ENCODE data around the genes ZXDB and AMER1.

DNA sequence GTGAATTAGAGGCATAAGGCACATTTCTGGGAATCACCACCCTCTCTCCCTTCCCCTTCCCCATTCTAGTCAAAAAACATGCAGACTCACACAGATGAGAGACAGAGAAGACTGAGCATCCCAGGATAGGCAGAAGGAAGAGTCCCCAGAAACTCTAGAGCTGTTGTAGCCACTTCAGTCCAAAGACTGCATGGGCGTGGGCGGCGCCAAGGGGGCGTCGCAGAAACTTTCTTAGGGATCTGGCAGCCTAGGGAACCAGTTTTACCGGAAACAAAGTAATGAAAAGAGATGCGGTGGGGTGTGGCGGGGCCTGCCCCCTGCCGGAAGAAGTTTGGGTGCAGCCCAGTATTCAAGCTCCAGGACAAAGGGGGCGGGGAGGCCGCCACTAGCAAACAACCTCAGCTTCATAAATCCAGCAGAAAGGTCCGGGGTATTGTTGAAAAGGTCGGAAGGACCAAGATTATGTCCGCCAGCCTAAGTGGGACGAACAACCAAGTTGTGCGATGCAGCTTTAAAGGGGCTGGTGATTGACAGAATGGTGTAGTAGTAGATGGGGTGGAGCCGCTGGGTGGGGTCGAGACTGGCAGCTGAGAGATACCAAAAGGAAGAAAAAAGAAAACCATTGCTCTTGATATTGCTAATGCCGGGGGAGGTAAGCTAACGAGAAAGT, 190.5 kb downstream of the RRAGB start:
- PRO-cap, result unidirectional peak, plus-strand start at position 364 of the sequence
- RAMPAGE, long total RNA, 5 experiments, result start-site peak on the plus strand in 3 of 5 experiments, centred at positions 396 to 599 of the sequence, 9 to 79 reads per replicate
- RRBS, result 27% methylated on average over 7 of the region's 20 CpGs

GRCh38 chrX:55908600-55909648, 191.4 kb downstream of the RRAGB start:
- PRO-cap, result no peak
- RAMPAGE, long total RNA, 5 experiments, result no peak in any of the 5 experiments
- RRBS, result 21% methylated on average over 5 of the region's 25 CpGs

DNA sequence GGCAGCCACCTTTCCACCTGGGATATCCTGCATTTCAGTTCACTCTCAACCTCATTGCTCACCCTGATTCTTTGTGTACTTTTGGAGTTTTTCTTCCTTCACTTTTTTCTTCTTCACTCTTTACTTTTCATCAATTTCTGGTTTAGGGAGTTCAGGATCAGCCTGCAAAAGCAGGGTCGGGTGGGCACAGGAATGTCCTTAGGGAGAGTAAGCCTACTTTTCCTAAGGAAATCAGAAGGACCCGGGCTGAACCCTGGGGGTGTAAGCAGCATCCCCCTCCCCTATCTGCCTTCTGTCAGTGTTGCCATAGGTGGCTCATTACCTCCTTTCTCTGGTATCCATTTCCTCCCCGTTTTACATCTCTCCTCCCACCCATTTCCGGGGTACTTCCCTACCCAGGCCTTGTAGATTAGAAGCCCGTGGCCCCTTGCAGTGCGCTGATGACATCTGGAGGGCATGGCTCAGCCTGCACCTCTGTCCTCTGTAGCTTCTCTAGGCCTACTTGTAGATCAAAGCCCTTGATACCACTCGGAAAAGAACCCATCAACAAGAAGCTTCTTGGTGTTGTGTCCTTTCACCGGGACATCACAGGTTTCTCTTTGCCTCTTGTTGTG, 71.7 kb downstream of the NBDY start:
- PRO-cap, result no peak
- RAMPAGE, long total RNA, 5 experiments, result no peak in any of the 5 experiments
- RRBS, result 57% methylated on average over 2 of the region's 8 CpGs

GRCh38 chrX:57591579-57592070, at the start of gene ZXDB:
Gene ZXDB, plus strand, starts transcription at chrX:57592011.
- PRO-cap, result bidirectional peak, plus-strand start at chrX:57591724, minus-strand start at chrX:57591610
- RAMPAGE, long total RNA, 5 experiments, result no peak in any of the 5 experiments
- RRBS, result no CpG with 5 or more reads among the region's 18 CpGs

GRCh38 chrX:57607604-57608041, 15.8 kb downstream of the ZXDB start:
- PRO-cap, result no peak
- RAMPAGE, long total RNA, 5 experiments, result no peak in any of the 5 experiments
- RRBS, result no CpG with 5 or more reads among the region's 13 CpGs

DNA sequence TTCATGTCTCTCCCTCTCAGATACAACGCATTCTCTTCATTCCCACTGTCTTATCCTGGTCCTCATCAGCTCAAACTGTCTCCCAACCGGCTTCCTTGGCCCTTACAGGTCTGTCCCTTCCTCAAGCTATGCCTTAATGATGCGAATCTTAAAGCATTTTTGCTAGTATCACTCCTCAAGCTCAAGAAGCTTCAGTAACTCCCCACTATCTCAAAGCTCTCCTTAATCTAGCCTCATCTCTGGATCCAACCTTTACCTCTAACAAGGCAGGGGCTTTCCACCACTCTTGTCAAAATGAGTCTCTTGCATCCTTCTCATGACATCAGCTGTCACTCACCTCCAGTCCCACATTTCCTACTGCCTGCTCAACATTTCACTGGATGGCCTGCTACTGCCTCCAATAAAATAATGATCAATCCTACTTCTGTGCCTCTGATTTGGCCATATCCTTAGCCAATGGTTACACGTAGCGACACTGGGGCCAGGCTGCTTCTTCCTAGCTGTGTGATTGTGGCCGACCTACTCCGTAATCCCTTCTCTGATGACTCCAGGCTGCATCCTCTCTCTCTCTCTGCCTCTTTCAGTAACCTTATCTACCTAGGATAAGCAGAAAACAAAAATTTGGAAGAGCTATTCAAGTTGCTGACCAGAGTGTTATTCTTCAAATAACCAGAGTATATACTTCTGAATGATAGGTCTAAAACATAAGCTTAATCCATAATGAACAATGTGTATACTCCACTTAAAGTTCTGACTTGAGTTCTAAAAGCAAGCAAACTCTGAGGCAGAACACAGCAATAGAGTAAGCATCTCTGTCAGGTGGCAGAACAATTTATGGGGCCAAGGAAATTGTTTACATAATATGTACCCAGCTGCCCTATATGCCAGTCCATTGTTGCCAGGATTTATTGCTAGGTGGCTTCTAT, 52.3 kb downstream of the ARHGEF9 start:
- PRO-cap, result no peak
- RAMPAGE, long total RNA, 5 experiments, result start-site peak on the minus strand in 3 of 5 experiments, centred at positions 291 to 739 of the sequence, 5 to 13 reads per replicate
- RRBS, result no CpG with 5 or more reads among the region's 7 CpGs

GRCh38 chrX:63746060-63746767, 38.8 kb downstream of the ARHGEF9 start:
- PRO-cap, result no peak
- RAMPAGE, long total RNA, 5 experiments, result start-site peak on the minus strand in 1 of 5 experiments, at chrX:63746314-63746450 at its widest, 15 reads per replicate
- RRBS, result no CpG with 5 or more reads among the region's 1 CpG

GRCh38 chrX:64055112-64055385, 150.5 kb downstream of the AMER1 start:
- PRO-cap, result no peak
- RAMPAGE, long total RNA, 5 experiments, result no peak in any of the 5 experiments
- RRBS, result no CpG with 5 or more reads among the region's 2 CpGs

- PRO-cap, result bidirectional peak, plus-strand start at chrX:64206007, minus-strand start at chrX:64205708
- RAMPAGE, long total RNA, 5 experiments, result start-site peak on the minus strand in 1 of 5 experiments, at chrX:64205699-64205722 at its widest, 48 reads per replicate
- RRBS, result 26% methylated on average over 21 of the region's 51 CpGs
These were observed at the start of gene AMER1 for GRCh38 chrX:64205118-64205815. Gene AMER1, minus strand, starts transcription at chrX:64205708.

GRCh38 chrX:65196822-65197497, 162.3 kb downstream of the ZC3H12B start:
- PRO-cap, result no peak
- RAMPAGE, long total RNA, 5 experiments, result no peak in any of the 5 experiments
- RRBS, result no CpG with 5 or more reads among the region's 14 CpGs

DNA sequence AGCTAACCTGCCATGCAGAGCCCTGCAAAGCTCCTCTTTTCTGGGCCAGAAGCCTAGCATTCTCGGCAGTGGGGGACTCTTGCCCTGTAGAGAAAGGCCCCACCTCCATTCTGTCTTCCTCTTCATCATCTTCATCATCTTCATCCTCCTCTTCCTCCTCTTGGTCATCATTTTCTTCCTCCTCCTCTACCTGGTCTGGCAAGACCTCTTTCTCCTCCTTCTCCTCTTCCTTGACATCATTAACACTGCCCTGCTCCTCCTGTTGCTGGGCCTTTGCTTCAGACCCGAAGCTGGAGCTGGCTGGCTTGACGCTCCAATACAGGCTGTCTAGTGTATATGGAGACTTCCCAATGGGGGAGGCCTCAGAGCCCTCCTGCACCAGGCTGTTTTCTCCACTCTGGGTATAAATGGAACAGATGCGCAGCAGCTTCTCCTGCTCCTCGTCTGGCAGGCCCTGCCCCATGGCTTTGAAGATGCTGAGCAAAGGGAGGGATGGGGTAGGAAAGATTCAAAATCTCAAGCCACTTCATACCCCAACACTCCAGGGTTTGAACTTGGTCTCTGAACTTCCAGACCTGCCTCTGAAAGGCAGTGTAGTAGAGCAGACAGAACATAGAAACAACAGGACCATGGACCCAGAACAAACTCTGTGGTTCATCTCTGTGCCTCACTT, 16.5 kb downstream of the LAS1L start:
- PRO-cap, result no peak
- RAMPAGE, long total RNA, 5 experiments, result start-site peak on the minus strand in 3 of 5 experiments, centred at positions 324 to 390 of the sequence, 14 to 56 reads per replicate
- RRBS, result no CpG with 5 or more reads among the region's 5 CpGs

DNA sequence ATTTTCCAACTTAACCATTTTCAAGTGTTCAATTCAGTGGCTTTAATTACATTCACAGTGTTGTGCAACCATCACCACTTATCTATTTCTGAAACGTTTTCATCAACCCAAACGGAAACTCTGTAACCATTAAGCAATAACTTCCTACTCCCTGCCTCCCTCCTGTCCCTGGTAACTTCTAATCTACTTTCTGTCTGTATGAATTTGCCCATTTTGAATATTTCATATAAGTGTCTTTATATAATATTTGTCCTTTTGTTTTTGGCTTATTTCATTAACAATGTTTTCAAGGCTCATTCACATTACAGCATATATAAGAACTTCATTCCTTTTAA, 57.4 kb upstream of the MSN start:
- PRO-cap, result no peak
- RAMPAGE, long total RNA, 5 experiments, result no peak in any of the 5 experiments
- RRBS, result no CpG with 5 or more reads among the region's 2 CpGs

DNA sequence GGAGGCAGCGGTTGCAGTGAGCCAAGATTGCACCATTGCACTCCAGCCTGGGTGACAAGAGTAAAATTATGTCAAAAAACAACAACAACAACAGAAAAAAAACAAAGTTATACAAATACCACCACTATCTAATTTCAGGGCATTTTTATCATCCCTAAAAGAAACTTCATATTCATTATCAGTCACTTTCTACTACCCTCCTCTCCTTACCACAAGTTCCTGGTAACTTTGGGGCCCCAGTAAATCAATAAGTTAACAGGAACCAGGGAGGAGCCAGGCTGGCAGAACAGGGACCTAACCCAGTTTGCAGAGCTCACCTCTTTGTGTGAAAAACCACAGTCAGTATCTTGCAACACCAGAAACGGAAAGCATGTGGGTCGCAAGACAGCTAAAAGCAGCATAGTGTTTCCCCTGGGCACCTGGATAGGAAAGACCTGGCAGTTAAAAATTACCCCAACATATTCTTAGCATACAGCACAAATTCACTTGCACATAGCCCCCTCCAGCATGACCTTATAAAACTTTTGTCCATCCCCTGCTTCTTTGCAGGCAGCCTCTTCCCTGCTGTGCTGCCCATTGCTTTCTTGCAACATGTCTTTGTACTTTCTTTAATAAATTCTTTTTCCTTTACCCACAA, 83.2 kb downstream of the MSN start:
- PRO-cap, result no peak
- RAMPAGE, long total RNA, 5 experiments, result no peak in any of the 5 experiments
- RRBS, result no CpG with 5 or more reads among the region's 3 CpGs

DNA sequence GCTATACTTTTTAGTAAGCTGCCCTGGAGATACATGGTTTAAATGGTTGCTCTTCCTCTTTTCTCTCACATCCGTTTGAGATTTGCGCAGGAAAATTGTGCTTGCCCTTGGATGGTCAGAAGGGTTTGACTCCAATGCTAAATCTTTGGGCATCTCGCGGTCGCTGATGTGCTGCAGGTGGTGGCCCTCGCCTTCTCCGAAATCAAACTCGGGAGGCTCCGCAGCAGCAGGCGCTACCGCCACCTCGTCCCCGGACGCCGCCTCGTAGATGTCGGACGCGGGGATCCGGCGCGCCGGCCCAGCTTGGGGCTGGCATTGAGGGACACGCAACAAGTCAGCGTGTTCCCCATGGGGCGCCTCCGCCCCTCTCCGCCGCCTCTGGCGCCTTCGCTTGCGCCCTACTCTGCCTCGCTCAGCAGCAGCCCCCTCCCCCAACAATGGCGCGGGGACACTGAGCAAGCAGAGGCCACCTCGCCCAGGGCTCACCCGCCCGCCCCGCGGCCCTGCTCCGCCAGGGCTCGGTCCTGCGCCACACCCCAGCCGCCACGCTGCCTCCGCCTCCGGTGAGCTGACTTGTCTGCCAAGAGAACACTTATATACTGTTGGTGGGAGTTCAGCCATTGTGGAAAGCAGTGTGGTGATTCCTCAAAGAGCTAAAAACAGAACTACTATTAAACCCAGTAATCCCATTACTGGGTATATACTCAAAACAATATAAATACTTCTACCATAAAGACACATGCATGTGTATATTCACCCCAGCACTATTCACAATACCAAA, 154.6 kb downstream of the MSN start:
- PRO-cap, result no peak
- RAMPAGE, long total RNA, 5 experiments, result no peak in any of the 5 experiments
- RRBS, result 40% methylated on average over 6 of the region's 47 CpGs

DNA sequence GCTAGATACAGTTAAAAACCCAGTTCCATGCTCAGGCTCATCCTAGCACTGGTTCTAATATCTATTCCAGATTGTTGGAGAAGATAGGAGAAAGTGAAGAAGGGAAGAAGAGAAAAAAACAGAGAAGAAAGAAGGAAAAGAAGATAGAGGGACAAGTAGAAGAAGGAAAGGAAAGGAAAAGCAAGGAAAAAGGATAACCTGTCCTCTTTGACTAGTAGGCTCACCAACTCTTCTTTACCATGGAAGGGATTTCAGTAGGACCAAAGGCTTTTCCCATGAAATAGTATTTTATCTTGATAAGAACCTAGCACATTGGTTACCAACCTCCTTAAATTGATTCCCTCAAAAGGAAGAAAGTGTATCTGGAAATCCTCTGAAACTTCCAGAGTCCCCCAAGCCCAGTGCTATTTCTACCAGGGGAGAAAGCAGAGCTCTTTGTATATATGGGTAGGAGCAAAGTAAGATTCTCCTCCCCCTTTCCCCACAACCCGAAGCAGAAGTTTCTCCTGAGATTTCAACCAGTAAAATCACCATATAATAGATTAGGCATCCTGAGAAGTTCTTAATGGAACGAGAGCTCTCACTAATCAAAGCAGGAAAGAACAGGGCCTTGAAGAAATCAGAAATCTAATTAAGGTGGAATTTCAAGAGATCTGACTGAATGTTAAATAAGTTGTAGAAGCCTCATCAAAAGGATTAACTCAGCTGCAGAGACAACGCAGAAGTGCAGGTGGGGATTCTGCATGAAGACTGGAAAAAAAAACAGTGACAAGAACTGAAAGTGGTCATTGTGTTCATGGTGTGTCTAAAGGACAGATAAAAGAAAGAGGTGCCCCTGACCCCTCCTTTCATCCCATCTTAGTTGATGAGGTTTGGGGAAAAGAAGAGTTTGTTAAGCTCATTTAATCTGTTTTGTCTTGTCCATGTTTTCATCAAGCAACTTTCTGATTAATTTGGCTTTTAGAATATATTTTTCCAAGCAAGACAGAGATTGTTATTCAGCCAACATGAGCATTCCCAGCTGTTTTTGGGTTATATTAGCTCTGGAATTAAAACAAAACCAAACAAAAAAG, 39.2 kb downstream of the VSIG4 start:
- PRO-cap, result no peak
- RAMPAGE, long total RNA, 5 experiments, result no peak in any of the 5 experiments
- RRBS, result no CpG with 5 or more reads among the region's 3 CpGs

GRCh38 chrX:66013502-66014049, 26.3 kb downstream of the VSIG4 start:
- PRO-cap, result no peak
- RAMPAGE, long total RNA, 5 experiments, result no peak in any of the 5 experiments
- RRBS, result no CpG with 5 or more reads among the region's 6 CpGs

DNA sequence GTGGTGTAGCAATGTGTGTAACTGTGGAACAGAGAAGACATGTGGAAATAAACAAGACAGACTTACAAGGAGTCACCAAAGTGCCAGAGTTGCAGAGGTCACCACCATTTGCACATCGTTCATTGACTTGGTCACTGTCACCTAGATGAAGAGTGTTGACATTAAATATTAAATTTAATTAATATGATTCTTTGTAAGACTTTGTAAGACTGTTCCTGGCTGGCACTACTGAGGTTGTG, 12.2 kb upstream of the VSIG4 start:
- PRO-cap, result unidirectional peak, plus-strand start at position 86 of the sequence
- RAMPAGE, long total RNA, 5 experiments, result no peak in any of the 5 experiments
- RRBS, result no CpG with 5 or more reads among the region's 1 CpG

DNA sequence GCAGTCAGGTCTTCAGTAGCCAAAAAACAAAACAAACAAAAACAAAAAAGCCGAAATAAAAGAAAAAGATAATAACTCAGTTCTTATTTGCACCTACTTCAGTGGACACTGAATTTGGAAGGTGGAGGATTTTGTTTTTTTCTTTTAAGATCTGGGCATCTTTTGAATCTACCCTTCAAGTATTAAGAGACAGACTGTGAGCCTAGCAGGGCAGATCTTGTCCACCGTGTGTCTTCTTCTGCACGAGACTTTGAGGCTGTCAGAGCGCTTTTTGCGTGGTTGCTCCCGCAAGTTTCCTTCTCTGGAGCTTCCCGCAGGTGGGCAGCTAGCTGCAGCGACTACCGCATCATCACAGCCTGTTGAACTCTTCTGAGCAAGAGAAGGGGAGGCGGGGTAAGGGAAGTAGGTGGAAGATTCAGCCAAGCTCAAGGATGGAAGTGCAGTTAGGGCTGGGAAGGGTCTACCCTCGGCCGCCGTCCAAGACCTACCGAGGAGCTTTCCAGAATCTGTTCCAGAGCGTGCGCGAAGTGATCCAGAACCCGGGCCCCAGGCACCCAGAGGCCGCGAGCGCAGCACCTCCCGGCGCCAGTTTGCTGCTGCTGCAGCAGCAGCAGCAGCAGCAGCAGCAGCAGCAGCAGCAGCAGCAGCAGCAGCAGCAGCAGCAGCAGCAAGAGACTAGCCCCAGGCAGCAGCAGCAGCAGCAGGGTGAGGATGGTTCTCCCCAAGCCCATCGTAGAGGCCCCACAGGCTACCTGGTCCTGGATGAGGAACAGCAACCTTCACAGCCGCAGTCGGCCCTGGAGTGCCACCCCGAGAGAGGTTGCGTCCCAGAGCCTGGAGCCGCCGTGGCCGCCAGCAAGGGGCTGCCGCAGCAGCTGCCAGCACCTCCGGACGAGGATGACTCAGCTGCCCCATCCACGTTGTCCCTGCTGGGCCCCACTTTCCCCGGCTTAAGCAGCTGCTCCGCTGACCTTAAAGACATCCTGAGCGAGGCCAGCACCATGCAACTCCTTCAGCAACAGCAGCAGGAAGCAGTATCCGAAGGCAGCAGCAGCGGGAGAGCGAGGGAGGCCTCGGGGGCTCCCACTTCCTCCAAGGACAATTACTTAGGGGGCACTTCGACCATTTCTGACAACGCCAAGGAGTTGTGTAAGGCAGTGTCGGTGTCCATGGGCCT, 1.3 kb downstream of the AR start:
- PRO-cap, result no peak
- RAMPAGE, long total RNA, 5 experiments, result start-site peak on the plus strand in 2 of 5 experiments, centred at positions 665 to 1,019 of the sequence, 7 to 14 reads per replicate
- RRBS, result 36% methylated on average over 9 of the region's 45 CpGs

DNA sequence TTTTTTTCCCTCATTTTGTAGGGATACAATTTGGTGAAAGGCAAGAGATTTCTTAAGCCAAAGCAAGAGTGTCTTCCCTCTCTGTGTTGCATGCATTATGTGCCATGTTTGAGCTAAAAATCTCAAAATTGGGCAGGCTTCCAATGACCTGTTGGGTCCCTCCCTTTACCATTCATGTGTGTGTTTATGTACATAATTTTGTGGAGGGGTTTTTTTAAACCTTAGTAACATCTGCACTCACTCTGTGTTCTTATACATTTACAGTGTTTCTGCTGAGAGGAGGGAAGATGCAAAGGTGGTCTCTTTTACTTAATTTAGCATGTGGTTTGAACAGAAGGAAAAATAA, 5.3 kb downstream of the AR start:
- PRO-cap, result no peak
- RAMPAGE, long total RNA, 5 experiments, result no peak in any of the 5 experiments

DNA sequence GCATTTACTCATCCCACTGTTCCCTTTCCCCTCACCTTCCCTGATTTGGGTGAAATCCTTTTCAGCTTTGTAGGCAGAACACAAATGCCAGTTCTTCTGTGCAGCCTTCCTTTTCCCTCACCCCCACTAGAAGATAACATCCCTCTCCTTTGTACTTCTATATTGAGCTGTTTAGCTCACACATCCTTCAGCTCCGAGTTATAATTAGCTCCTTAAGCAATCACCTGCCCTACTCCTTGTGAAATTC, 240.9 kb downstream of the AR start:
- PRO-cap, result no peak
- RAMPAGE, long total RNA, 5 experiments, result no peak in any of the 5 experiments
- RRBS, result no CpG with 5 or more reads among the region's 1 CpG